ENCODE data around the genes HERPUD1 and CCL22.

DNA sequence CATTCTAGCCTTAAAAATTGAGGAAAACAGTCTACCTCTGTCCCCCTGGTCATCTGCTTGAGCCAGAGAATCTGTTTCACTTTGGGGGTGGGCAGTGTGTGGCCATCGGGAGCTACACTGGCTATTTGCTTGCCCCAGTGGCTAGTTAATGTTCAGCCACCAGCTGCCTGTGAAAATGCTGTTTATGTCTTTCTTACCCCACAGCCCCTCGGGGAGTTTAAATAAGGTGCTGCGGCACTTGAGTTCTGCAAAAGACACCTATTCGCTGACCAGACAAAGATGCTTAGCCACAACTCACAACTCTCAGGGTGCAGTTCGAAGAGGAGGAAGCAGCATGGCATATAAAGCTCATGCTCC lies 43.5 kb downstream of the GNAO1 start:
- PRO-cap = no peak

- PRO-cap = no peak
Measured at GRCh38 chr16:56299107-56299520, 107.8 kb downstream of the GNAO1 start.

DNA sequence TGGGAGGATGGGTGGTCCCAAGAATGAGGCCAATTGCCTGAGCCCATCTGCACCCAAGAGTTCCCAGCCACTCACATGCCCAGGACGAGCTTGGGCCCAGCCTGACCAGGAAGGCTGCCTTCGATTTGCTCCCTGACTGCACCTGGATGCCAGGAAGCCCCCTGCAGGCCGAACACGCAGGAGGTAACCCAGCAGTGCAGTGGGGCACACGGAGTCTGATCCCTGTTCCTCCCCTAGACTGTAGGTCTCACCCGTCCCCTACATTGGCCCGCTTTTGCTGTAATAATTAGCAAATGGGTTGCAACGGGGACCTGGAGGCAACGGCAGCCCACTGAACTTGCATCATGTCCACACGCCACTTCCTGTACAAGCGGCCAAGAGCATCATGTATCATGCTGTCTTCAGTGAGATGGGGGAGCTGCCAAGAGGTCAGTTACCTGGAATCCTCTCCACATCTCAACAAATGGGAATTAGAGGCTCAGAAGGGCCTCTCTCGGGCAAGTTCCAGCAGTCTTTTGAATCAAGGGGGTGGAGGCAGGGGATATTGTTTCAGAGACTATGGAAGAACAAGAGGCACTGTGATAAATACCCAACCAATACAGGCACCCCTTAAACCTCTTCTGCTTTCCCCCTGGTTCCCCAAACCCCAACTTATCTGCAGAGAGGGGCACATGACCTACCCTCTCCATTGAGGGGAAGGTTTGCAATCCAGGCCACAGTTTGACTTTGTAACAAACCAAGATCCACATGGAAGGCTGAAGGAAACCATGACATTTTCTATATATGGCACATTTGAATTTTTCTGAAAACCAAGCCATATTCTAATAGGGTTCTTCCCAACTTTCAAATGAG lies 67.3 kb downstream of the AMFR start:
- PRO-cap = no peak

DNA sequence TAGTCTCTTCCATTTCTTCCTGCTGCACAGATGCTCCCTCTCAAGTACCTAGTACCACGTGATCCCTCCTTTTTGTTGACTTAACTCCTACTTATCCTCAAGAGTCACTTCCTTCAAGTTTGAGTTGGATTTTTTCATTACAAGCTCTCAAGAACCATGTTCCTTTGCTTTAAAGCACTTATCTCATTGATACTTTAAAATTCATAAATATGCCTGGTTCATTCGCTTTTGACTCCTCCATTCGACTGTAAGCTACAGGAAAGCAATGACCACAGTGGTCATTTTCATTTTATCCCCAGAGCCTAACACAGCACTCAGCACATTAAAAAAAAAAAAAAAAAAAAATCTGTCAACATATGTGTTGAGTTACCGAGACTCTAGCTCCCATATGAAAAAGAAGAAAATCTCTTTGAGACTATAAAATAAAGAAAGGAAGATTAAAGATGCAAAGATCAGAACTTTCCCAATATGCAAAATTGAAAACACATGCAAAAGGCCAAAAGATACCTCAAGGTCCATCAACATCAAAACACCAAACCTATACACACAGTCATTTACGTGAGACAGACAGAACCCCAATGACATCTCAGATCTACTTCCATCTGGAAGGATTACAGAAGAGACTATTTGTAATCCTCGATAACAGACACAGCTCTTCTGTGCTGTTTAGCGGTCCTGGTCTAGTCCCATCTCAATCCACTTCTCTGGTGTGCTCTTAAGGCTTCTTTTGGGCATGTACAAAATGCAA lies 24.6 kb downstream of the AMFR start:
- PRO-cap = no peak

GRCh38 chr16:56422836-56423290 lies 2.5 kb downstream of the AMFR start:
- PRO-cap = no peak

DNA sequence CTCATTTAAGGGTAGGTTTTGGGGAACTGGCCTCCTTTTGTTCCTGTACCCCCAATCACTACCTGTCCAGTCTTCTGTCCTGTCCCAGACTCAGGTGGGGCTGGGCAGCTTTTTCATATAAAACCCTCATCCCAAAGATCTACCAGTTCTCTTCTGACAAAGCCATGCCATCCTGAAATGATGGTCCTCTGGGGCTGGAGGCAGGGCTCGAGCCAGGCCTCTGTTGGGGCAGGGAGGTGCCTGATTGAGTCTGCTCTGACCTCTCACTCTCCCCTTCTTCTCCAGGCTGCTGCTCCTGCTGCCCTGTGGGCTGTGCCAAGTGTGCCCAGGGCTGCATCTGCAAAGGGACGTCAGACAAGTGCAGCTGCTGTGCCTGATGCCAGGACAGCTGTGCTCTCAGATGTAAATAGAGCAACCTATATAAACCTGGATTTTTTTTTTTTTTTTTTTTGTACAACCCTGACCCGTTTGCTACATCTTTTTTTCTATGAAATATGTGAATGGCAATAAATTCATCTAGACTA lies 1.5 kb downstream of the MT1X start:
- PRO-cap = no peak

- PRO-cap = no peak
Measured at GRCh38 chr16:56689189-56689697, 7.0 kb downstream of the MT1X start.

DNA sequence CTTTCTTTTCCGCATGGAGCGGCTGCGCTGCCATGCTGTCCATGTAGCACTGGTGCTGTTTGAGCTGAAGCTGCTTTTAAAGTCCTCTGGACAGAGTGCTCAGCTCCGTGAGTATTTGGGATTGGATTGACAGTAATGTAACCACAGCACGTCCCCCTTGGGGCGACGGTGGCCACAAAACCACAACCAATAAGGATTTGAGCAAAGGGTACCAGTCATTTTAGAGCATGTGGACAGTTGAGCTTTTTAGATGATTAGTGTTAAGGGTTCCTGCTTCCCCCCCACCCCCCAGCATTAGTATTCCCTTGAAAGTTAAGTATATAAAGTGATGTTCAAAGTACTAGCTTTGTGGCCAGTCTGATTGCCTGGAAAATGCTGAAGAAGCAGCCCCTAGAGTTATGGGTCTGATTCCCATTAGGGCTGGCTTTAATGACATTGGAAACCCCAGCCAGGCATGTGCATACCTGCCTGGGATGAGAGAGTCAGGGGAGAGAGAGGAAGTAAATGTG lies 31.7 kb upstream of the SLC12A3 start:
- PRO-cap = no peak

DNA sequence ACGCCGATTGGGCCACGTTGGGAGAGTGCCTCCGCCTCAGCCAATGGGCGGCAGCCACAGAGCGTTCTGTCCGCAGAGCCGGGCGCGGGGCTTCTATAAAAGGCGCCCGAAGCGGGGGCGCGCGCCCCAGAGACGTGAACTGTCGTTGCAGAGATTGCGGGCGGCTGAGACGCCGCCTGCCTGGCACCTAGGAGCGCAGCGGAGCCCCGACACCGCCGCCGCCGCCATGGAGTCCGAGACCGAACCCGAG lies at the start of gene HERPUD1:
HERPUD1 (plus strand) TSS at position 124 of the 250 bp plus-strand sequence.
- PRO-cap = bidirectional peak, plus-strand start at position 129 of the sequence, minus-strand start outside the sequence

GRCh38 chr16:56936472-56936883 lies 4.5 kb downstream of the HERPUD1 start:
- PRO-cap = bidirectional peak, plus-strand start at chr16:56936701, minus-strand start at chr16:56936626

GRCh38 chr16:56985551-56986034 lies 3.8 kb upstream of the NLRC5 start:
- PRO-cap = bidirectional peak, plus-strand start at chr16:56985814, minus-strand start at chr16:56985703

DNA sequence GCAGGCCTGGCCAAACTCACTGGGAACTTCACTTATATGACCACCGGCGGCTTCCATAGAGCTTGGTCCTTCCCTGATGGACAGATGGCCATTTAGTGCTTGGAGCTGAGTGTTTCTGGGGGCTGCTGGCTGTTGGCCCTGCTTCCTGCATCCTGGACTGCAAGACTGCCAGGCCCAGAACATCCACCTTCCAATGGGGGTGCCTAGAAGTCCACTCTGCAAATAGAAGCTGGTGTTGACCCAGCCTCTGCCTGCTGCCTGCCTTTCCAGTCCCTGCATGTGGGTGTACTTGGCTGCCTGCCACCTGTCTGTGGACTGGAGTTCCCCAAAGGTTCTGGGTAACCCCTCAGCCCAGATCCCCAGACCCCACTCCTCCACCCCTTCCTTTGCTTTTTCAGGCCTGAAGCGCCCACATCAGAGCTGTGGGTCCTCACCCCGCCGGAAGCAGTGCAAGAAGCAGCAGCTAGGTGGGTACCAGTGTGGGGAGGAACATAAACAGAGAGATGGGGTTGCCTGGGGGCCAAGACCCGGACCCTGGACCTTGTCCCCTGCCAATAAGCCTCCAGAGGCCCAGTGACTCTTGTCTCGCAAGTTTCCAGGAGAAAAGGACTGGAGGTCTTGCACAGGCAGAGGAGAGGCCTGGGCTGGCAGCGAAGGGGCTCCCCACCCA lies 34.2 kb downstream of the NLRC5 start:
- PRO-cap = no peak

DNA sequence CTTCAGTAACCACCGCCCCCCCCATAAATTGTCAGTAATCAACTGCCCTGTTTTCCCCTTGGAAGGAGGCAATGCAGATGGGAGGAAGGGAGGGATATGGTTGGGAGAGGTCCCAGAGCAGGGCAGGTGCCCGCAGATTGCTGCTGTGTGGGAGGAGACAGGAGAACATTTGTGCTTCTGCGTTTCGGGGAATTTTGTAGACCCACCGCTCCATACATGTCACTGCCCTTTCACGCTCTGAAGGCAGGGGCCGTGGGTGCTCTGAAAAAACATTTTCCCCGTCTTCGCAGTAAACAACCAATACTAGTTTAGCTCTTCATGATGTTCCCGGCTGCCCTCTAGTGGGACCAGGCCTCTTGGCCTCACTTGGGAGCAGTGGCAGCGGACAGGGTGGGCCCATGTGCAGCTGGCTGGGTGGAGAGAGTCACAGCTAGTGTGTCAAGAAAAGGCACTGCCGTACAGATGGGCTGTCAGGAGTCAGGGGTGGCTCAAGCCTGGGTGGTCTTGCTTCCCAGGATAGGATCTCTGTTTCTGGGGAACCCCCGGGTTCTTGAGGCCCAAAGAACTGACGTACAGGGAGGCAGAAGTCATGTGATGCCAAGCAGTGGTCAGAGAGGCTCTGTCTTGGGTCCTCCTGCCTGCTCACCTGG lies 46.6 kb upstream of the CPNE2 start:
- PRO-cap = no peak

DNA sequence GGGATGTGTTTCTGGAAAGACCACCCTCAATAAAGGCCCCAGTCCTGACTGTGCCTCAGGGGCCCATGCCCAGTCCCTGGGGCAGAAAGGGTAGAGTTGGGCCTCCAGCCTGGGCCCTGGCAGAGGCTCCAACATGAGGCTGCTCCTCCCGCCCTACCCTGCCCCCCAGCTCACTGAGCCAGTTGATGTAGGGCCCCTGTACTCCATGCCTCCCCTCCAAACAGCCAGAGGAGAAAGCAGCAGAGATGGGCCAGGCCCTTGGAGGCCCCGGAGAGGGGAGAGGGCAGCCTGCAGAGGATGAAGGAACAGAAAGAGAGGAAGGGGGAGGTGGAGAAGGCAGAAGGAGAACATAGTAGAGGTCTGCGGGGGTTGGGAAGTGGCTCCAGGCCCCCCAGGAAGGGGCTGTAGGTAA lies 42.2 kb upstream of the CPNE2 start:
- PRO-cap = no peak

DNA sequence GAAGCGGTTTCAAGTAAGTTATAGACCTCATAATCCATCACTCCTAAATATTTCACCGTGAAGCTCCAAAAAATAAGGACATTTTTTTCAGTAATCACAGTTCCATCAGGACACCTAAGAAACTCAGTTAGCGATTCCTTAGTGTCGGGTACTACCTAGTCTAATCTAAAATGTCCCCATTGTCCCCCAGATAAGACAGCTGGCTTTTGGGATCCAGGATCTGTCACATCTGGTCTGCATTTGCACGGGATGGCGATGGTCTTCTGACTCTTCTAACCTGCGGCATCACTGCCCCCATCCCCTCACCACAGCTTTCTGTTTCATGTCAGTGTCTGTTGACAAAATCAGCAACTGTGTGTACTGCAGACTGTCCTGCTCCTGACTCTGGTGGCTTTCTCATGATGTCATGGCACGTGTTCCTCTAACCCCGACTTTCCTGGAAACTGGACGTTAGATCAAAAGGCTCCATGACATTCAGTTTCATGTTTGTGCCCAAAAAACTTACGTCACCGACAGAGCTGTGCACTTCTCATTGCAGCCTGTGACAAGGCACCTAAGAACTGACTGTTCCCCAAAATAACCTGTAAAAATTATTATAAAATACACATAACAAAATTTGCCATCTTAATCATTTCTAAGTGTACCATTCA lies 30.1 kb upstream of the CPNE2 start:
- PRO-cap = no peak

GRCh38 chr16:57091364-57092109 lies 846 bp upstream of the CPNE2 start:
- PRO-cap = no peak

DNA sequence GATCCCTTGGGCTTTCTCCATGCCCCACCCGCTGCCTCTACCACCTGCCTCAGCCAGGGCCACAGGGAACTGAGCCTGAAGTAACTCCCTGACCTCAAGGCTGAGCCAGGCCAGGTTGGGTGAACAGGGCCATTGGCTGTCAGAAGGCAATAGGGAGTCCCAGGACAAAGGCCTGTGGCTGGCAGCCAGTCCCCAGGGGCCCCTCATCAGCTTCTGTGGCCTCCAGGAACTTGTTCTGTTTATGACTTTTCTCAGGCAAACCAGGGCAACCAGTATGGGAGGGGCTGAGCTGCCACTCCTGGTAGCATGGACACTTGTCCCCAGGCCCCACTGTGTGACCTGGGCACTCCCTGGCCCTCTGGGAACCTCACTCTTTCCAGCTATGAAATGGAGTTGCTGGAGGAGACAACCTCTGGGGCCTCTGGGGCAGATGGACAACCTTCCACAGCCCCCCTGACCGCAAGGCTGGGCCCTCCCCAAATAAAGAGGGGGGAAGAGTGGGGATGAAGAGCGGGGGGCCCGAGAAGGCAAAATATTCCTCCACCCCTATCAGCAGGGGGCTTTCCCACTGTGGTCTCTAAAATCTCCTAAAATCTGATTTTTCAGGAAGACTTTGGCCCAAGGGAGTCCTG lies 40.2 kb downstream of the CPNE2 start:
- PRO-cap = no peak

- PRO-cap = no peak
Measured at GRCh38 chr16:57166913-57167436, 18.9 kb downstream of the PSME3IP1 start.

DNA sequence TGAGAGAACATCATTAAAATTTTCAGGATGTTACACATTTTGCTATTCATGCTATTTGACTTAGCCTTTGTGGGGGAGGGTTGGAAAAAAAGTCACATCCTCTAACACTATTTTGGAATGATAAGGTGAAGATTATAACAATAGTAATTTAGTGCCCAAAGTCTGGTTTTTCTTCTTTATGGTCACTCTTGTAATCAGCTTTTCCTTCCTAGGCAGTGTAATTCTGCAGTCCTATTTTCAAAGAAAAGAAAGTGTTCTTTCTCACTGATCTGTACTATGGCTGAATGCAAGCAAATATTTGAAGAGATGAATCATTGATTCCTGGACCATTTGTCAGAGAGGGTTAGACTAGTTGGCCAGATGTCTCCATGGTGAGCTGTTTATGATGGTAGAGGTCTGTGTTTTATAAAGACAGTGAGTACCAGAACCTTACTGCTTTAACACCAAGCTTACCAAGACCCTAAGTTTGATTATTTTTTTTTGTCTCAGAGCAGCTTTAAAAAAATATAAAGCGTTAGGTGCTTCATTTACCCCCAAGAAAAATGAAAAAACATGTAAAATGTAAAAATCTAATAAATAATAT lies 8.5 kb downstream of the RSPRY1 start:
- PRO-cap = no peak

- PRO-cap = no peak
Measured at GRCh38 chr16:57358610-57359047, at the start of gene CCL22. TSS of gene CCL22 (plus strand) at chr16:57358783.